Urinary bladder (tissue), 3 donors: Measurements from ENCODE around the gene GAPDH.

GRCh38 chr12:5548559-5548944 is 116.6 kb downstream of the NTF3 start:
- PRO-cap = no peak
- RAMPAGE, long total RNA = no peak

- PRO-cap = no peak
- RAMPAGE, long total RNA = no peak
Measured at GRCh38 chr12:5581799-5582291, 149.9 kb downstream of the NTF3 start.

DNA sequence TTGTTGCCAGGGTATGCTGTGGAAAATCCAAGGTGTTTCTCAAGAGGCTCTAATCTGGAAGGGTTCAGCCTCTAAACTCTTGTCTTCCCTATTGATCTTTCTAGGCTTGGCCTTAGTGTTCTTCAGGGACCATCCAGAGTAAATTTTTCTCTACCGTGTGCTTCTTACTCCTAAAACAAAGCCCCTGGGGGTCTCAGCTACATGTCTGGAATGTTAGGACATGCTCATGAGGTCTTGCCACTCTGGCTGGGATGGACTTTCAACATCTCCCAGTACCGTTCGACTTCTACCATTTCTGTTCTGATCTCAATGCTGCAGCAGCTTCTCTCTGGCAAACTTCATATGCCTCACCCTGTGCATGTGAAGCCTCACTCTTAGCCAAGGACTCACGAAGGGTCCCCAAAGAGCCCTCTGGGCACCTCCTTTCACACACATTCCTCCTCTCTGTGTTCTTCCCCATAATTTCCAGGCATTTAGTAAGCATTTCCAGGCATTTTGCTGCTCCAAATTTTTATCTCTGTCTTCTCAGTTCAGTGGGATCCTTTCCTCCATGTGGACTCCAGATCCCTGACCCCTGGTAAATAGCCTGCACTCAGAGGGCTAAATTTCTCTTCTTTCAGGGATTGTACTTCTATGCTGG is 7.2 kb downstream of the ANO2 start:
- PRO-cap = no peak
- RAMPAGE, long total RNA = no peak

- PRO-cap = no peak
- RAMPAGE, long total RNA = no peak
Measured at GRCh38 chr12:5946563-5947204, 1.6 kb upstream of the ANO2 start.

- PRO-cap = no peak
- RAMPAGE, long total RNA = no peak
Measured at GRCh38 chr12:6056254-6056906, 68.1 kb downstream of the VWF start.

GRCh38 chr12:6058382-6058941 is 66.0 kb downstream of the VWF start:
- PRO-cap = no peak
- RAMPAGE, long total RNA = no peak

DNA sequence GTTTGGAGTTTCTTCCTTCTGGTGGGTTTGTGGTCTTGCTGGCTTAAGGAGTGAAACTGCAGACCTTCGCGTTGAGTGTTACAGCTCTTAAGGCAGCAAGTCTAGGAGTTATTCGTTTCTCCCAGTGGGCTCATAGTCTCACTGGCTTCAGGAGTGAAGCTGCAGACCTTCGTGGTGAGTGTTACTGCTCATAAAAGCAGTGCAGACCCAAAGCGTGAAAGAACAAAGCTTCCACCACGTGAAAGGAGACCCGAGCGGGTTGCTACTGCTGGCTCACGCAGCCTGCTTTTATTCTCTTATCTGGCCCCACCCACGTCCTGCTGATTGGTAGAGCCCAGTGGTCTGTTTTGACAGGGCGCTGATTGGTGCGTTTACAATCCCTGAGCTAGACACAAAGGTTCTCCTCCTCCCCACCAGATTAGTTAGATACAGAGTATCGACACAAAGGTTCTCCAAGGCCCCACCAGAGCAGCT is 10.0 kb upstream of the CD9 start:
- PRO-cap = no peak
- RAMPAGE, long total RNA = no peak

GRCh38 chr12:6214413-6215600 is 14.6 kb downstream of the CD9 start:
- PRO-cap = no peak
- RAMPAGE, long total RNA = no peak

DNA sequence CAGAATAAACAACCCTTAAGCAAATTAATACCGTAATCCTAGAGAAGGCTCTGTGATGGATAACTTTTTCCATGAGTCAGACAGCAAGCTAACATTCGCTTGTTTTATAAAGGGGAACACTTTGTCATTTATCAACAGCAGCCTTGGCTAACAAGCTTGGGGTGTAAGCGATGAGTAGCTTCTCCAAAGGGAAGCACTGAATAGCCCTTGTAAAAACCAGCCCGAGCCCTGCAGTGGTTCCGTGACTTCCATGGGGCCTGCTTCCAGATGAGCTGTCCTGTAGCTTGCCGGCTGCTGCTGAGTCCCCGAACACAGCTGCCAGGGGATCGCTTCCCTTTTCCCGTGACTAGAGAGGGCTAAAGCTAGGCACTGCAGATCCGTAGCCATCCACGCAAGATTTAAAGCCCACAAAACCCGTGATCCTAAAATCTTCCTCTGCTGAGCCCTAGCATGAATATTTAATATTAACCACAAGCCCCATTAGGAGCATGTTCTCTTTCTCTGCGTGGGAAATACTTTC is 29.7 kb downstream of the CD9 start:
- PRO-cap = bidirectional peak, plus-strand start at position 233 of the sequence, minus-strand start outside the sequence
- RAMPAGE, long total RNA = no peak

DNA sequence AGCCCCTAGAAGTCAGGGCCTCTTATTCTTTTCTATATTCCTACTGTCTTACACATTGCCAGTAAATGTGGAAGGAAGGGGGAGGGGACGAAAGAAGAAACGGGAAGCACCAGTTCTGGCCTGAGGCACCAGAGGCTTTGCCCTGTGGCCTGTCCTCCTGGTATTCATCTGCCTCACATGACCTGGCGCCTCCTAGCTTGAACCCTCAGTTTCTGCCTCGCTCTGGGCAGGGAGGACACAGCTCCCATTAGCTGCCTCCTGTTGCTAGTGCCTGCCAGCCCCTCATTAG is 3.0 kb upstream of the PLEKHG6 start:
- PRO-cap = no peak
- RAMPAGE, long total RNA = no peak

DNA sequence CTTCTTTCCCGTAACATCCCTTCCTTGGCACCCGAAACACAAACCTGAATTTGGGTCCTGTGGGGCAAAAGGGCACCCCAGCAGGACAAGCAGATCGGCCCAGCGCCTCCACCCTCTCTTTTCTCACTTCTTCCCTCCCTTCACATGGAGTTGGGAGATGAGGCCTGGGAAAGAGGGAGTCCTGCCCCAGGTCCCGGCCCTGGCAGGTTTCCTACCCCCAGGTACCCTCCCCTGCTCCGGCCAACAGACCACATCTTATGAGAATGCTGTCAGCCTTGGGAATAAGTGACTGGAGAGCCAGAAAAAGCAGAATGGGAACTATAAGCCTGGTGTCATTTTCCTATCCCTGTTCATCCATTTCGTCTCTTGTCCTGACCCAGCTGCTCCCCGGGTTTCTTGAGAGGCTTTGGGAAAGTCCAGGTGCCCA is 13.9 kb downstream of the PLEKHG6 start:
- PRO-cap = no peak
- RAMPAGE, long total RNA = no peak

DNA sequence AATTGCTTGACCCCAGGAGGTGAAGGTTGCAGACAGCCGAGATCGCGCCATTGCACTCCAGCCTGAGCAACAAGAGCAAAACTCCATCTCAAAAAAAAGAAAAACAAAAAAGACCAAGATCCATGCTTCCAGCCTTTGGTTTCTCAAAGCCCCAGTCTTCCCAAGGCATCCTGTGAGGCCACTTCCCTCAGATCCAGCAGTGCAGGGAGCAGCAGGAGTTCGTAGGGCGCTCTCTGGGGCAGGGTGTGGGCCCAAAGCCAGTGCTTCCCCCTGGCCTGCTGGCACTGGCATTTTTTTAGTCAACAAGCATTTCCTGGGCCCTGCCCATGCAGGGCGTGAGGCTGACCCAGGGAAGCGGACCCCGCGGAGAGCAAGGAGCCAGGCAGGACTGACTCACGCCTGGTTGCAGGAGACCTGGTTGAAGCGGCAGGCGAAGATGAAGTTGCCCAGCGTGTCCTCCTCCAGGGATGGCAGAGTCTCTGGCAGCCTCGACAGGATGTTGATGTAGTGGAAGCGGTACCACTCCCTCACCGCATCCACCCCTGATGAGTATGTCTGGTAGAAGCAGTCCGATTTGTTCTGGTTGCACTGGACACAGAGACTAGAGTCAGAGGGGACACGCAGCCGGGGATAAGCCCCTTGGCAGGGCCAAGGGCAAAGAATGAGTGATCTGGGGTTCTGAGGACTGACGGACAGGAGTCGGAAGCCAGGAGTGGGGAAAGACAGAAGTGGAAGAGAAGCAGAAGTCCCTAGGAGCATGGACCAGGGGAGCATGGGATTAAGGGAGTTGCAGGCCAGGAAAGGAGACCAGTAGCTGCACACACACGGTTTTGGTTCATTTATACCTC is 13.5 kb downstream of the SCNN1A start:
- PRO-cap = no peak
- RAMPAGE, long total RNA = no peak

DNA sequence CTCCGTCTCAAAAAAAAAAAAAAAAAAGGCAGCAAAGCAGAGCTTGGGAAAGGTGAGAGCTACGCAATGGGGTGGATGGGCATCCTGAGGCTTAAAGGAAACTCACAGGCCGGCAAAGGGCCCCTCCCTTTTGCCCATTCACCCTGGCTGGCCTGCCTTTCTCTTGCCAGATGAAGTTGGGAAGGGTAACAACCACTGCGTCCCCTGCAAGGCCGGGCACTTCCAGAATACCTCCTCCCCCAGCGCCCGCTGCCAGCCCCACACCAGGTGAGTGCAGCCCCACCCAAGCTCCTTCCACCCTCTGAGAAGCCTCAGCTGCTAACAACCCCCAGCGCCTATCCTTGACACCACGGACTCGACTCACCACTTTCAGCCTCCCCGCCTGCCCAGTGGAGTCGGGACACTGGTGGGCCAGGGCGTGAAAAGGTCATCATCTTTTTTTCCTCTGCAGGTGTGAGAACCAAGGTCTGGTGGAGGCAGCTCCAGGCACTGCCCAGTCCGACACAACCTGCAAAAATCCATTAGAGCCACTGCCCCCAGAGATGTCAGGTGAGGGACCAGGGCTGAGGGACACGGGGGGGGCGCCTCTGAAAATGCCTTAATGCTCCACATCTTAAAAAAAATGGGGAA is 2.0 kb downstream of the LTBR start:
- PRO-cap = no peak
- RAMPAGE, long total RNA = no peak

GRCh38 chr12:6388222-6388881 is 4.4 kb downstream of the LTBR start:
- PRO-cap = no peak
- RAMPAGE, long total RNA = no peak

GRCh38 chr12:6452238-6453427 is 791 bp downstream of the TAPBPL start:
- PRO-cap = unidirectional peak, minus-strand start at chr12:6452597; bidirectional peak, plus-strand start at chr12:6453128, minus-strand start at chr12:6452969
- RAMPAGE, long total RNA = no peak

DNA sequence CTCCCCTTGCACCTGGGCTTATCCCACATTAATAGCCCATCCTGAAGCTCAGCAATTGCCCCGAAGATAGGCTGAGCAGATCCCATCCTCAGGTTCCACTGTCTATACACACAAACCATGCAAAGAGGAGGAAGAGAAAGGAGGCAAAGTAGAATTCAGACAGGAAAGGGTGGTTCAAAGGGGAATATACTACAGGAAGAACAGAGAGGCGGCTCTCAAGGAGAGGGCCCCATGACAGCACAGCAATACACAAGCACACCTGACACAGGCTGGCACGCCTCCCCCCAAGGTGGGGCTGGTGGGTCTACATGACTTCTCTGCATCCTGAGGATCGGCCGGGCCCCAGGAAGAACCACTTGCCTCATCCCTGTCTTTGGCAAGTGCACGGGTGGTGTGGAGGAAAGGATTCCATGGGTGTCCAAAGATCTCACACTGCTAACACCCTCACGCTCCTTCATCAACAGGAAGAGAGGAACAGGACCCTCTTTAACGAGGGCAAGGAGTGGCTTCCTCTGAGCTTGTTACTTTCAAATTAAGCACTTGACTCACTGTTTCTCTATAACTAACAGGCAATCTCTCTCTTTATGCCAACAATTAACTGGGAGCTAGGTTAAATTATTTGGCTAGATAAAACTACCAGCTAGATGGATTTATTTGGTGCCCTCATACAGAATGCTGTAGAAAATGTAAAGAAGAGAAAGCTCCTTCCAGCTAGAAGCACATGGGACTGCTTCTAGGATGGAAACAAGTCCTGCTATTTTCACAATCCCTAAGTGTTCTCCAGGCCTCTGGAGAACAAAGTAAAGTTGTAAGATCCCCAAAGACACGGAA is 7.2 kb downstream of the VAMP1 start:
- PRO-cap = no peak
- RAMPAGE, long total RNA = no peak

GRCh38 chr12:6532271-6533193 is 1.8 kb upstream of the GAPDH start:
- PRO-cap = bidirectional peak, plus-strand start at chr12:6532838, minus-strand start at chr12:6532670
- RAMPAGE, long total RNA = no peak

DNA sequence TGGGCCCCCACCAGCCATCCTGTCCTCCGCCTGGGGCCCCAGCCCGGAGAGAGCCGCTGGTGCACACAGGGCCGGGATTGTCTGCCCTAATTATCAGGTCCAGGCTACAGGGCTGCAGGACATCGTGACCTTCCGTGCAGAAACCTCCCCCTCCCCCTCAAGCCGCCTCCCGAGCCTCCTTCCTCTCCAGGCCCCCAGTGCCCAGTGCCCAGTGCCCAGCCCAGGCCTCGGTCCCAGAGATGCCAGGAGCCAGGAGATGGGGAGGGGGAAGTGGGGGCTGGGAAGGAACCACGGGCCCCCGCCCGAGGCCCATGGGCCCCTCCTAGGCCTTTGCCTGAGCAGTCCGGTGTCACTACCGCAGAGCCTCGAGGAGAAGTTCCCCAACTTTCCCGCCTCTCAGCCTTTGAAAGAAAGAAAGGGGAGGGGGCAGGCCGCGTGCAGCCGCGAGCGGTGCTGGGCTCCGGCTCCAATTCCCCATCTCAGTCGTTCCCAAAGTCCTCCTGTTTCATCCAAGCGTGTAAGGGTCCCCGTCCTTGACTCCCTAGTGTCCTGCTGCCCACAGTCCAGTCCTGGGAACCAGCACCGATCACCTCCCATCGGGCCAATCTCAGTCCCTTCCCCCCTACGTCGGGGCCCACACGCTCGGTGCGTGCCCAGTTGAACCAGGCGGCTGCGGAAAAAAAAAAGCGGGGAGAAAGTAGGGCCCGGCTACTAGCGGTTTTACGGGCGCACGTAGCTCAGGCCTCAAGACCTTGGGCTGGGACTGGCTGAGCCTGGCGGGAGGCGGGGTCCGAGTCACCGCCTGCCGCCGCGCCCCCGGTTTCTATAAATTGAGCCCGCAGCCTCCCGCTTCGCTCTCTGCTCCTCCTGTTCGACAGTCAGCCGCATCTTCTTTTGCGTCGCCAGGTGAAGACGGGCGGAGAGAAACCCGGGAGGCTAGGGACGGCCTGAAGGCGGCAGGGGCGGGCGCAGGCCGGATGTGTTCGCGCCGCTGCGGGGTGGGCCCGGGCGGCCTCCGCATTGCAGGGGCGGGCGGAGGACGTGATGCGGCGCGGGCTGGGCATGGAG is at the start of gene GAPDH:
Gene GAPDH (plus strand): TSS at position 854 of the 1,068 bp plus-strand sequence.
- PRO-cap = bidirectional peak, plus-strand start at position 406 of the sequence, minus-strand start at position 313 of the sequence; bidirectional peak, plus-strand start at position 854 of the sequence, minus-strand start at position 659 of the sequence
- RAMPAGE, long total RNA = start-site peak on the plus strand centred at position 841 of the sequence, 41 bp wide, 10,623 and 9,147 reads in 2 replicates

- PRO-cap = no peak
- RAMPAGE, long total RNA = no peak
Measured at GRCh38 chr12:6536858-6537443, 2.6 kb downstream of the GAPDH start.

GRCh38 chr12:6542127-6542710 is 7.9 kb downstream of the GAPDH start:
- PRO-cap = no peak
- RAMPAGE, long total RNA = no peak